Colic lymph node (tissue), 1 donor: ENCODE measurements around a stretch of chr6.

DNA sequence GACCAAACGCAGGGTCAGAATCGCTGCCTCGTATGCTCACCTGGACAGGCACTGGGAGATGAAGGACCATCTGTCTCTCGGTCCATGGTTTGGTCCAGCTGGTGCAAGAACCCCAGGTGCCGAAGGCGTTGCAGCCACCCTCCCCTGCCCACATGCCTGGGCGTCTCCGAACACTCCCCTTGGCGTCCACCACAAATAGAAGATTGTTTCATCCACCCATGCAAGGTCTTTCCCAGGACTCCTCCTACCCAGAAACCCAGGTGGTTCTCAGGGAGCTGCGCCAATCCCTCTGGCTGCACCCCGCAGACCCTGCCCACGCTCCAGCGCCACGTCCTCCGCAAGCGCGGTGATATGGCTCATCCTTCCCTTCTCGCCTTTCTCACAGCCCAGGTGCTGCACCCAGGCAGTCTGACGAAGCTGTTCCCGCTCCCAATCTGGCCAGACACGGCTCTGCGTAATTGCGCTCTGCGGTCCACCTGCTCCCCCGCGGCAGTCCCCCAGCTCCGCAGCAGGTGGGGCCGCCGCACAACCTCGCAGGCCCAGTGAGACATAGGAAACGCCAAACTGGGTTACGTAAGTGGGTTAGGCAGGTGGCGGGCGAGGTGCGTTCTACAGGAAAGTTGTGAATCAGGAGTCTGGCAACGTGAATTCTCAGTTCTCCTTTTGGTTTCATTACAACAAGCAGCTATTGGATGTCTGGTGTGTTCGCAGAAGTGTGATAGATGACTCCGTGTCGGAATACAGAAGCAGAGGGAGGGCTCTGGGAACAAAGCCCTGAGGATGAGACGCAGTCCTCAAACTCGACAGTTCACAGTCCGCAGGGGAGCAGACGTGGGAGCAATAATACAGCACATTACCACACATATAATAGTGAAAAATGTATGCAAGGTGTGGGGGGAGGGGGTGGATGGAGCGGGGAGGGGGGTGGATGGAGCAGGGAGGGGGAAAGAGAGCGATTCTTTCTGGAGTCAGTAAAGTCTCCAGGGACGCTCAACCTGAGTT is 146.4 kb upstream of the ECI2 start:
- PRO-cap: no peak

- PRO-cap: no peak
Observed at GRCh38 chr6:4356997-4357513, 221.7 kb upstream of the ECI2 start.

- PRO-cap: no peak
Observed at GRCh38 chr6:4688387-4689007, 87.7 kb upstream of the CDYL start.

DNA sequence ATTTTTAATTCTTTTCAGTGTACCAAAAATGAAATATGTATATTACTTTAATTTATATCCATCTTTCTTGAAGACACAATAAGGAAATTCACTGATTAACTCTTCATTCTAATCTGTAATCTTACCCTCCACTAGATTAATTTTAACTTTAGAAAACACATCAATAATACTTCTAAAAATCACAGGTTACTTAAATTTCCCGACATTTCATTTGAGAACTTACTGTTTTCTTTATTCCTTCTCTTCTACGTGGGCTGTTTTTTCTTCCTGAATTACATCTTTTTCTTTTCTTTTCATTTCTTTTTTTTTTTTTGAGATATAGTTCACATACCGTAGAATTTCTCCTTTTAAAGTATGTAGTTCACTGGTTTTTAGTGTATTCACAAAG is 20.9 kb downstream of the CDYL start:
- PRO-cap: no peak

DNA sequence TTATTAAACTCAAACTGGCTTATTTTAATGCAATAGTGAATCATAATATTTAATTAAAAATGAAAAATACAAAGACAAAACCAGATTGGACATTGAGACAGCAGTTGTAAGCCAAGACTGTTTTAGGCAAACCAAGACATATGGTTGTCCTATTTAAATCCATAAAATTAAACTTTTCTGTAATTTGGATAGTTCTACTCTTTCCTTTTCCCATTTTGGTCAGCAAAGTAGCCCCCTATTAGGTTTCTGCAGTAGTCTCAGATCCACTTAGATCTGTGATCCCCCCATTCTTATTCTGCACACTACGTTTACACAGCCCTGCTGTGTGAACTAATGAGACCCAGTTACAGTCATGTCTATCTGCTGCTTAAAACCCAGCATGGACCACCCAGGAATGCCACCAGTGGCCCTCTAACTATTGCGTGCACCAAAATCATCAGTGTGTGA is 70.5 kb downstream of the CDYL start:
- PRO-cap: no peak

DNA sequence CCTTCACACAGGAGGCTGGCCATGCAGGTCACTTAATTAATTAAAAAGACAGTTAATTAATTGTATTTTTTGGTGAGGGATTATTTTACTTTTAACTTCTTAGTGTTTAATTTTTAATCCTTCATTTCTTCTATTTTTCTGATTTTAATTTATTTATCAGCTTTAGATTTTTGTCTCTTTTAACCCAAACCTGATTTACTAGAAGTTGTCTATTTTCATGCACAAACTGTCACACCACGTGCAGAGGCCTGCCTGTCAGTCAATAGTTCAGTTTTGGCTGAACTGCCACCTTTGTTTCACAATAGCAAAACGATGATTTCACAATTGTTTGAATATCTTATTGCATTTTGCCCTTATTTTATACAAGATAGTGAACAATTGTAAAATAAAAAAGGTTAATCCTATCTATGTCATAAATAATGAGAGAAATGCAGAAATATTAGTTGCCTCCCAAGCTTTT is 24.0 kb upstream of the PPP1R3G start:
- PRO-cap: no peak

DNA sequence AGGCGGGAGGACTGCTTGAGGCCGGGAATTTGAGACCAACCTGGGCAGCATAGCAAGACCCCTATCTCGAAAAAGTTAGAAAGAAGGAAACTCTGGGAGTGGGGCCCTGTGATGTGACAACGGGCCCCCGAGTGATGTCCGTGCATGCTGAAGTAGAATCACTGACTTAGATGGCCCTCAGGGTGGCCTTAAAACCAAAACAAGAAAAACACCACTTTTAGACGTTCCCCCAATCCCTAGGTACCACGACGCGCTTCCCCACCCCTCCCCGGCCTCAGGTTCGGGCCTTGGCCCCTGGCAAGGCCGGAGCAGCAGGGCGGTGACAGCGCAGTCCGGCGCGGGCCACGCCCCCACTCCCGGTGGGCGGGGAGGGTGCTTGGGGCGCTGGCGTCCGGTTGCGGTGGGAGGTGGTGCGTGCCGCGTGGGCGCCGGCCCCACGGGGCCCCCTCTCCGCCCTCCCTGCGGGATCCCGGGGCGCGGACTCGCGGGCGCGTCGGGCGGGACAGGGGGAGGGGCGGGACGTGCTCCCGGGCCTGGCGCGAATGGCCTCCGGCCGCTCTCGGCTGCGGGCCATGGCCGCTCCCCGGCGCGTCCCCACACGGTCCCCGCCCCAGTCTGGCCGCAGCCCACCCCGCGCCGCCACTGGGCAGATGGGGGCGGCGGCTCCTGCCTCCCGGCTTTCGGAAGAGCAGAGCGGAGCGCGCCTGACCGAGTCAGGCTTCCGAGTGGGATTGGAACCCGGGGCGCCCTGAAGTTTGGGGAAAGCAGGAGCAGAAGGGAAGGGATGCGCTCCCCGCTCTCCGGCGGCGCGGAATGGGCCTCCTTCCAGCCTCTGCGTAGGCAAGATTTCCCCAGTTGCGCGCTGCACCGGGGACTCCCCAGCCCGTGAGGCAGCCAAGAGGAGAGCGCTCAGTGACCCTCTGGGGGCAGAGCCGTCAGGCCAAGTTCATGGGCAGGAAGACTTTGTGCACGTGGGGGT is 815 bp upstream of the PPP1R3G start:
- PRO-cap: bidirectional peak, plus-strand start at position 912 of the sequence, minus-strand start at position 815 of the sequence

GRCh38 chr6:5120403-5120807 is 35.3 kb downstream of the PPP1R3G start:
- PRO-cap: no peak

DNA sequence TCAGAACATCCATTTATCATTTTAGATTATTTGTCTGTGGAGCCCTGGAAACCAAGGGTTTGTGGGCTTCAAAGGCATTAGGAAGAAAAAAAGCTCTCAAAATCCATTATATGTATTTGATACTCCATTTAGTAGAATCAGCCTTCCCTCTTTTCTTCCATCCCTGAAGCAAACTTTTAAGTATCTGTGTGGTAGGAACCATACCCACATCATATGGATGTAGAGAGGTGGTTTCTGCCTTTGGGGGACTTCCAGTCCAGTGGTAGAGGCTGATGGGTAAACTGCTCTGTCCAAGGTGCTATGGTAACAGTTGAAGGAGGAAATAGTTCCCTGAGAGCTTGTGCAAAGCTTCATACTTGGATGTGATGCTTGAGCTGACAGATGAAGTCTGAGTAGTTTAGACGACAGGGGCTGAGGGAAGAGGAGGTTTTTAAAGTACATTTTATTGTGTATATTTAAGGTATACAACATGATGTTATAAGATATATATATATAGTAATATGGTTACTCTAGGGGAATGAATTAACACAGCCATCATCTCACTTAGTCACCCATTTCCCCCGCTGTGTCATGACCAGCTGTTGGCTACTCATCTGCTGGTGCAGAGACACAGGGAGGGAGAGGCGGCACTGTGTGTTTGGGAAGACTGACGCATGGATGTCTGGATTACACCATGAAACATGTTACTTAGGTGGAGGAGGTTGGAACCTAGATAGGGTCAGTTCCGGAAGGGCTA is 185.1 kb downstream of the FARS2 start:
- PRO-cap: no peak

DNA sequence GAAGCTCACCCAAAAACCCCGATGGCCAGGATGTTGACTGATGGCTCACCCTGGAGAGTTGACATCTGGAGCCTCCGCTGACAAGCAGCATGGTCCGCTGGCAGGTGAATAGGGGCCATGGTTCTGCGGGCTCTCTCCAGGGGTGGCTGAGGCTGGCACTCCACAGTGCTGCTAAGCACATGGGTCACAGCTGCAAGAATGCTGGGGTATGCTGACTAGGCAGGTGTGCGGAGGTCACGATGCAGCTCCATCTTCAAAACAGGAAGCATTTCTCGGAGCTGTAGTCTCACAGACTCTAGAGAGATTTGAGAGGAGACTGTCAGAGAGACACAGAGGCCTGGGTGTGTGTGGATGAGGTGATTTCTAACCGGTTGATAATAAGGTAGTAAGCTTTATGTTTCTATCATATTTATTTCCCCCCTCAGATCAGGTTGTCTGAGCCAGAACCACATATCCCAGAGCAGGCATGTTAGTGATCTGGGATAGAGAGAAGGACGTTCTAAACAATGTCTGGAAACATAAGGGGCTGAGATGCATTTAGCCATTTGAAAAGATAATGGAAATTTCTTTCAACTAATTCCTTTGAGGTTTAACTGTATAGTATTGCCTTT is 341.5 kb downstream of the NRN1 start:
- PRO-cap: bidirectional peak, plus-strand start at position 298 of the sequence, minus-strand start at position 200 of the sequence

- PRO-cap: bidirectional peak, plus-strand start at chr6:5671440, minus-strand start at chr6:5671257
Observed at GRCh38 chr6:5671037-5671740, 335.5 kb downstream of the NRN1 start.

DNA sequence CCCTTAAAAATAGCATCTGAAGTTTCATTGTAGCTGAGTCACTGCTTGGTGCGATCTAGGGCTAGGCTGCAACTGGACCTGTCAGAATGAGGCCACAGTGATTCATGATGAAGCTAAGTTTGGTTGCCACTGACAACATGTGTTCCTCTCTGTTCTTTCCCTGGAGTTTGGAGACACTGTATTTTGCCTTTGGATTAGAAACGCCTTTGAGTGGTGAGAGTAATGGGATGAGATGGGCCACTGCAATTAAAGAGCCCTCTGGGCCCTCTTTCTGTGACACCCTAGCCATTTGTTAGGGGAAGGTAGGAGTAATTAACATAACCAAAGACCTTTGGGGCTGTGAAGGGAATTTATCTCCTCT is 334.1 kb downstream of the NRN1 start:
- PRO-cap: no peak

GRCh38 chr6:6000070-6000468 is 6.7 kb downstream of the NRN1 start:
- PRO-cap: no peak

DNA sequence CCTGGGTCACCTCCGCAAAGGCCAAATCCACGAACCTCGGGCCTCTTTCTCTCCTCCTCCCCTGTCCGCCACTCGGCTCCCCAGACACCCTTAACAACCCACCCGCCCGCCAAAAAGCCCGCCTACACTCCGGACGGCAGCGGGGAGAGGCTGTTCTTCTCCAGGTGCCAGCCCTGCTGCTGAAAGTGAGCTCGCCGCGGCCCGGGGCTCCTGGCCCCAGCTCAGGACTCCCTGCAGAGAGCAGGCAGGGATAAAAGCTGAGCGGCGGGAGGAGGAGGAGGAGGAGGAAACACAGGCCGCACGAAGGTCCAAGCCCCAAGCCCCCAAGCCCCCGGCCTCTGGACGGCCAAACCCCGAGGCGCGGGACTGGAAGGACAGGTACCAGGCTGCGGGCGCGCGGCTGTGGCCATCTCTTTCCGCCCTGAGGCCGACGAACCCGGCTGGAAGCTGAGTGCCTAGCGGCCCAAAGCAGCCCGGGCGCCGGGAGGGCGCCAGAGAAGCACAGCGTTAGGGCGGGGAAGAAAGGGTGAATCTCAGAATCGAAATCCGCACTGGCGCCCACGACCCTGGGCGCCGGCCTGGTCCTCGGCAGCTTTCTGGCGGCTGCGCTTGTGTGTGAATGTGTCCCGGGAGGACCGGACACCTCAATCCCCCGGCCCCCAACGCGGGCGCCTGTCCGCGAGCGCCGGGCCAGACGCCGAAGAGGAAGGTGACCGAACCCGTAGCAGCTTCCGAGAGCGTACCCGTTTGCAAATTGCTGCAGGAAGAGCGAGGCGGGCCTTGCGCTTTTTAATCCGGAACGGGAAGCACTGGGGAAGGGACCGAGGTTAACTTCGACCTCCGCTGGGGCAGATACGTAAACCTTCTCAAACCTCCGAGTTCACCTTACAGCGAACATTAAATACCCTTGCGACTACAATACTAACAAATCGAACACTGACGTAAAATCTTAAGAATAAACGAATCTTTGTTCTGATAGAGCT is 3.1 kb downstream of the NRN1 start:
- PRO-cap: bidirectional peak, plus-strand start at position 792 of the sequence, minus-strand start at position 711 of the sequence

DNA sequence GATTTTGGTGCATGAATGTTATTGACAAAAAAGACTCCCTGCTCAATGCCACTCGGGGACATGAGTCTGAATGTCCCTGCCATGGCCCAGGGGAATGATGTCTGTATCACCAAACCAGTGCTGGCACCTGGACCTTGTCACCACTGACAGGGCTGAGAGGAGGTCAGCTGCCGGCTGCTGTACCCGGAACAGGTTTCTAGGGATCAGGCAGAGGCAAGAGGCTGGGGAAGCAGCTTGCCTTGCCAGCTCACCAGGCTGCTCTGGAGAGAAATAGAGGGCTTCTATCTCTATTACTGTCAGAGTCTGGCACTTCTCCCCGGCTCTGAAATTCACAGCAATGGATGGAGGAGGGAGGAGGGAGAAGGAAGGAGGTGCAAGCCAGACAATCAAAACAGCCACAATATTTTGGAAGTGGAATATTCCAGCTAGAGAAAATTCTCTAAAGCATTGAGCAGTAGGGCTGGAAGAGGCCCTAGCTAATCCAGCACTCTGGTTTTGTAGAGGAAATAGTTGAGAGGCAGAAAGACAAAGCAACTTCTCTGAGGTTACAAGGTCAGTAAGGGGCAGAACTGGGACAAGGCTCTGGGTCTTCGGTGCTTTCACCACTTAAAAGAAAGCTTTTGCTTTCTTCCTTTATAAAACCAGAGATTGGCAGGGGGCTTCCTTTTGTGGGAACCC is 2.6 kb downstream of the F13A1 start:
- PRO-cap: no peak

DNA sequence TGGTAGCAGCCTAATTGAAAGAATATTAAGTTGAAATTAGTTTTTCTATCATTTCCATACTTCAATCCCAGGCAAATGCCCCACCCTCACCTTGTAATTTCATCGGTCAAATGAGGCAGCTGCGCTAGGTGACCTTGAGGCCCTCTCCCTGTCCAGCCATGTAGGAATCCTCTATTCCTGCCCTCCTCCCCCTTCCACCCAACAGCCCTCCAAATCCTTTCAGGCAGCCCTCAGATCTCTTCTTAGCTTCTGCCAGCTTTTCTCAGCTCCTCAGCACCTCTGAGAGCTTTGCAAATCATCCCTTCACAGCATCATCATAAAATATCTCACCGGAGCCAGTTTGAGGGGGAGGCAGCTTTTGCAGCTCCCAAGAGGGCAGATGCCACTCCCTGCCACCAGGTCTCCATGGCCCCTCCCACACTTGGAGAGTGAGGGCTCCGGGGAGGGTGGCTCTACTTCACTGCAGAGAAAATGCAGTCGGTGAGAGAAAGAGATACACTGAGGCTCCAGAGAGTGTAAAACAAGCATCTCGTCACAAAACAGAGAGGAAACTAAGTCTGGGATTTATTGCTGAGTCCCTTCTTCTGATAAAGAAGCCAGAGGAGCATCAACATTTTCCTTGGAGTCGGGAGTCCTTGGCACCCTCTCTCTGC is 70.3 kb upstream of the F13A1 start:
- PRO-cap: no peak

DNA sequence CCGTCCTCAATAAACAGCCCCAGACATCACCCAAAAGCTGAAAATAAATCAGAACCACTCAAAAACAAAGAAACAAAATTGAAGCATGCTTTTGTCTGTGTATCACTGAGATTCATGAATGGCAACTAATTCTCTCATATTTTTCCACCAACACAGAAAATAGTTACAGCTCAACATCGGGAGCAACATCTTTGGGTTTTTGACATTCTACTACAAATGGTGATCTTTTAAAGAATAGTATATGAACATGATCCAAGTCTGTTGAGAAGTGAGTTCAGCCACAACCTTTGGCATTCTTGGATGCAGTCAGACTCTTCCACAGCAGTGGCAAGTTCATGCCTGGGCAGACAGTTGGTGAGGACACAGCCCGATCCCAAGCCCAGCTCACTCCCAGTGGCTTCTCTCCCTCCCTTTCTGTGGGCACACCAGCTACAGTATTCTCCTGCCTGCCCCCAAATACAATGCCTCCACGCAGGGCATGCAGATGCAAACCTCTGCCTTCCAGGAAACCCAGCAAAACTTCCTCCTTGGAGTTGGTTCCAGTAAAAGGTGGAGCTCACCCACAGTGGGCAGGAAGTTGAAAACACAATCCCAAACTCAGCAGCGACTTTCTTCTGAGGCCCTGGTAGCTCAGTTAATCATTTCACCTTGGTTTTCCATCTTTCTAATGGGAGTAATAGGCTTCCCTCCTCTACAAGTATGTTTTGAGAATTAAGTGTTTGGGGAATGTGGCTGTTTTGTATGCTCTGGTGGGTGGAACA is 93.6 kb downstream of the LY86 start:
- PRO-cap: no peak

DNA sequence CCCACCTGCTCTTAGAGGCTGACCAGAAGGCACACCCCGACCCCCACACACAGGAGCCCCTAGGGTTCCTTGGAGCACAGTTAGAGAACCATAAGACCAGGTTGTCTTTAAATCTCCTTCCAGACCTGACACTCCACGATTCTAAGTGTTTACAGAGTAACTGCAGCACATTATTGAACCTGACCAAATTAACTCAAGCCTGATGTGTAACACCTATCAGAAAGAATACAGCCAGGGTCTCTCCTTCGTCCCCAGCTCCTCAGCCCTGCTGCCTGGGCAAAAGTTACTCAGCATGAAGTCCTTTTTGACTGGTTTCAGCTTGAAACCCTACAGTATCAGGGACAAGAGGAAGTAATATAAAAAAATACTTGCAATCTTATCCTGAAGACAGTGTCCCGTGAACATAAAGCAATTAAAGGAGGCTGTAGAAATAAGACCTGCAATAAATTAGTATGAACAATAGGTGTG is 114.9 kb downstream of the LY86 start:
- PRO-cap: no peak

GRCh38 chr6:6714646-6715367 is 126.3 kb downstream of the LY86 start:
- PRO-cap: no peak

GRCh38 chr6:6723599-6723935 is 135.0 kb downstream of the LY86 start:
- PRO-cap: no peak